Diencephalon (tissue), 2 donors: ENCODE measurements around the gene HIBADH.

GRCh38 chr7:26243906-26244732 is 42.6 kb downstream of the CBX3 start:
- RAMPAGE, long total RNA = no peak

- RAMPAGE, long total RNA = no peak
Observed at GRCh38 chr7:26305144-26306006, 13.7 kb downstream of the SNX10 start.

DNA sequence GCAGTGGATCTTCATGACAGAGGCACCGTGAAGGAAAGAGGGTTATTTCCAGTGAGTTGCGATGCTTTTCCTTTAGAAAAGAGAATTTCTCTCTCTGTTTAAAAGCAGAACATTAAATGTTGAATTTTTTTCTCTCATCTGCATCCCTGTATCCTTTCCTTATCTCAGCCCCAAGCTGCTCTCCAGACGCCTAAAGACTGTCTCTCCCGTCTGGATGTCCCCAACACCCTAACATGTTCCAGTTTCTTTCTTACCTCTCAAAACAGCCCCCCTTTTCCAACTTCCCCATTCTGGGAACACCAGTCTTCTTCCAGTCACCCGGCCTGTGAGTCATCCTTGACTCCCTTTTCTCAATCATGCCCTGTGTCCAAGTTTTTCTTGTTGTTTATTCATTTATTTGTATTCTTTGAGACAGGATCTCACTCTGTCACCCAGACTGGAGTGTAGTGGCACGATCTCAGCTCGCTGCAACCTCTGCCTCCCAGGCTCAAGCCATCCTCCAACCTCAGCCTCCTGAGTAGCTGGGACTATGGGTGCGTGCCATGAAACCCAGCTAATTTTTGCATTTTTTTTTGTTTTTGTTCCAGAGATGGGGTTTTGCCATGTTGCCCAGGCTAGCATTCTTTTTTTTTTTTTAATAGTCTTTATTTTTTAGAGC is 15.5 kb downstream of the SNX10 start:
- RAMPAGE, long total RNA = no peak

DNA sequence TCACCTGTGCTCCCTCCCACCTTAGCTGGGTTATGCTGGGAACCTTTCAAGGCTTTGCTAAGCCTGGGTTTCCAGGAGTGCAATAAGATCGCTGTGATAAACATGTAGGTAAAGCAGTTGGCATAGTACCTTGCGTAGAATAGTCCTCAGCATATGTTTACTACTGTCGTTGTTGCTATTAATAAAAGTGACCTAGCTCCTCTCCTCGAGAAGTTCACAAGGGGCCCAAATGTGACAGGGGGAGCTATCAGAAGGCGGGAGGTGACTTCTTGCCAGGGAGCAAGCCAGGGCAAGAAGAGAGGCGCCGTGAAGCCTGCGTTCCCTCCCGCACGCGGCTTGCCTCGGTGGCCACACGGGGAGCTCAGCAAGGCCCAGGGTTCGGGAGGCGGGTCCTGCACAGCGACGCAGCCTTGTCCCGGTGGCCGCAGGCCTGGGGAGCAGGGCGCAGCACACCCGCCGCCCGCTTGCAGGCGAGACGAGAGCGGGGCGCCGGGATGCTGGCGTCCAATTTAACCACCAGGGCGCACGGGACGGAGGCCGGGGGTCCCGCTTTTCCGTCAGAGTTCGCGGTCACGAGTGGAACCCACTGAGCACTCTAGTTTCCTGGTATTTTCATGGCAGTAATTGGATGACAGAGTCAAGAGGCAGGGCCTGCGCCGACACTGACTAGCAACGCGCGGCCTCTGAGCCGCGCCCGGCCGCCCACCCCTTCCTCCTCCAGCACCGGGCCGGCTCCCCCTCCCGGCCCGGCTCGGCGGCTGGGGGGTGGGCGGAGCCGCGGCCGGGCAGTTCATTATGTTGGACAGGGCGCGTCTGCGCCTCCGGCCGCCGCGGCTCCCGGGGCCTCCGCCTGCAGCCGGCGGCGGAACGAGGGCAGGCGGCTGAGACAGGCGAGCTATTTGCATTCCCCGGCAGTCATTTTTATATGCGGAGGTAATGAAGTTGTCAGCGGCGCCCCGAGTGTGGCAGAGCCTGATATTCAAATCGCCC is 106.4 kb downstream of the SNX10 start:
- RAMPAGE, long total RNA = no peak

DNA sequence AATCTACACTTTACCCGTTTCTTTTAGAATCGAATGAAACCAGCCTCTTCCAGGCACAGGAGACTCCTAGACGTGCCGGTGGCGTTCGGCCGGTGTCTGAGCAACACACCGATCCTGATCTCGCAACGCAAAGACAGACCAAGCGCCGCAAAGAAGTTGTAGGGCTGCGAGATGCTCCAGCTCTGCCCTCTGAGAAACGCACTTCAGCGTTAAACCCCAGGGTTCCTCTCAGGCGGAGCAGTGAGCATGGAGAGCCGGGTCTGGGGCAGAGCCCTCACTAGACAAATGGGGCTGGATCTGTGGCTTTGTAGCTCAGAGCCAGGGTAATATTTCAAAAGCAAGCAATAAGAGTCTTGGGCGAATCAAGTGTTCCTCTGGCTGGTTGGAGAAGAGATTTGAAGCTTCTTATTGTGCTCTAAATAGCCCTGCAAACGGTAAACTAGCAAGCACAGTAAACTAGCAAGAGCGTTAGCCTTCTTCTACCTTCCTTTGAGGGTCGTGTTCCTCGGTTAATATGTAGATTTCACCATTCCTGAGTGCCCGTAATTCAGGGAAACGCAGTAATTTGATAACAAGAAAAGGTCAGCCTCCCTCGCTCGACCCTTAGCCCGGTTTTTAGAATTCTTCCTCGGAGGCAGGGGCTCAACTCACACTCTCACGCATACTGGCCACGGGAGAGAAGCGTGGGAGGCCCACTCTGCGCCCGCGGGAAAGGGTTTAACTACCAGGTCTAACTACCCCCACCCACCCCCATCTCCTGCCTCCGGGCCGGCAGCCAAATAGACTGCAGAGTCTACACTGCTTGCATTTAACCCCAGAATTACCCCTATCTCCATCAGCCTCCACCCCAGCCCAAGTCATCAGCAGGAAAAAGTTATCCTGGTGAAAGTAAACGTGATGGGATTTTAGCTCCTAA is 6.7 kb downstream of the SKAP2 start:
- RAMPAGE, long total RNA = no peak

DNA sequence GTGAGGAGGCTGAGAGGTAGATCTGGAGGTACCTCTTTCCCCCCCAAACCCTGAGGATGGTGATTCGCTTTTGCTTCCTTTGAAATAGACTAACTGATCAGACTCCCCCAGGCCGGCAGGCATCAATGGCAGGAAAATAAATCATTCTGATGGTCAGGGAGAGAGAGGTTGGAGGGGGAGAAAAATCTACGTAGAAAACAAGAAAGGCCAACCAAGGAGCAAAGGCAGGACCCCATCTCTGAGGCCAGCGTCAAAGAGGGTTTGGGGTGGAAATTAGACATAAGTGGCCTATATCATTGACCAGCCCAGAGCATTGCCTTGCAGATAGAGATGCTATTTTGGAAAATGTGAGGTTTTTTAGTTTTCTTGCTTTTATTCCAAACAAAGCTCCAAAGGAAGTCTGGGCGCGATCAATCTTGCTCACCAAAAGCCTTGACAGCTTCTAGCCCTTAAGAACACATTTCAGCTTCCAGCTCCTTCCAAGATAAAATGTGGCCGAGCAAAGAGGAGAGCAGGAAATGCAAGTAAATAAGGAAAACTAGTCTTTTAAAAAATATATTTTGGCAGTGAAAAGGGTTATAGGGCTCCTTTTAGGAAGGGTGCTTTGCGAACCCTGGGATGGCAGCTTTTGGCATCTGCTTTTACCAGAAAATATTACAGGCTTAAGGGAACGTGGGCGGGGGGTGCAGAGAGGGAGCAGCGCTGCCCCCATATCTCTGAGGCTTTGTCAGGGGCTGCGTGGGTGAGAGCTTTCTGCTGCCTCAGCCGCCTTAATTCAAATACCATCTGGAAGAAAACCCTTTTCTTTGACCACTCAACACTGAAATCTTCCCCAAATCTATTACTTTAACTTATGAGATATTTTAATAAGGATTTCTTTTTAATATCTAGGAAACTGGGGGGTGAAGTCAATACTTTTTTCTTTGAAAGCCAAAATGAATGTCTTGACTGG is 2.1 kb upstream of the HOXA2 start:
- RAMPAGE, long total RNA = no peak

GRCh38 chr7:27114987-27116181 is 12.9 kb upstream of the HOXA2 start:
- RAMPAGE, long total RNA = no peak

GRCh38 chr7:27125371-27125678 is 5.2 kb downstream of the HOXA4 start:
- RAMPAGE, long total RNA = no peak

- RAMPAGE, long total RNA = no peak
Observed at GRCh38 chr7:27139959-27140615, 3.4 kb downstream of the HOXA5 start.

- RAMPAGE, long total RNA = no peak
Observed at GRCh38 chr7:27153712-27154542, 1.5 kb upstream of the HOXA3 start.

GRCh38 chr7:27164868-27165160 is 523 bp downstream of the HOXA9 start:
- RAMPAGE, long total RNA = no peak

GRCh38 chr7:27243774-27244205 is 1.2 kb downstream of the EVX1 start:
- RAMPAGE, long total RNA = no peak

GRCh38 chr7:27661981-27663064 is at the start of gene HIBADH:
Gene HIBADH, minus strand, starts transcription at chr7:27662883.
- RAMPAGE, long total RNA = no peak

DNA sequence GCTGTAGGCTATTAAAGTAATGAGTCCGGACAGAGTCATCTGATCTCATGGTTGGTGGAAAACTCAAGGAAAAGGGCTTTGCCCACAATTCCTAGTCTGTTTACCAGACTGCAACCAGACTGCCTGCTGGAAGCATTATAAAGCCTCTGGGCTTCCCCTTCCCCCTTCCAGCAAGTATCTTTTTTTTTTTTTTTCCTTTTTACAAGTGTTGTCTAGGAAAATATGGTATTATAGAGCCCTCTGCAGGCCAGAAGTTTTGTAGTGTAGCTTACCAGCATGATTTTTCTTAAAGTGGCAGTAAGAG is 181.1 kb downstream of the TAX1BP1 start:
- RAMPAGE, long total RNA = no peak

DNA sequence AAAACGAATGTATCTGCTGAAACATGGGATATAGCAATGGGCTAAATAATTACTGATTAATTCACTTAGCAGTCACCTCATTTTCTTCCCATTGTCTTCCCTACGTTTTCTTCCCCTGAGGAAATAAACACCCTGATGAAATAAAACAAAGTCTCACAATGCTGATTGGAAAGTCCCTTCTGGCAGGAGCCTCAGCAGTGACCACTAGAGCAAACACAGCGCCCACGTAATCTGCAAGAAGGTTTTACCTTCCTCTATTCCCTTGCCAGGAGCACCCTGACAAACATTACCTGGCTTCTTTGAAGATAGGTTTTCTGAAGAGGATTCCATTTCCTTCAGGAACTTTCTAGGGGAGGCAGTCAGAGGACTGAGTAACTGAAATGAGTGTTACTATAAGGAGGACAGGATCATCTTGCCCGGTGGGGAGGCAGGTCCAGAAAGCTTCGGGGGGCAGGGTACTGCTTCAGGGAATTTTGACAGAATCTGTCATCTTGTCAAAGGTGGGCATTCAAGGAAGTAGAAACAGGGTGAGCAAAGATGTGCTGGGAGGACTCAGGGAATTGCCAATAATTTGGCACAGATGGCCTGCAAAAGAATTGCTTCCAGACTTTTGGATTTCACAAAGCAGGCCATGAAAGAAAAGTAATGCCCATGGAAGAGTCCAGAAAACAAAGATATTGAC is 30.7 kb downstream of the JAZF1 start:
- RAMPAGE, long total RNA = no peak

DNA sequence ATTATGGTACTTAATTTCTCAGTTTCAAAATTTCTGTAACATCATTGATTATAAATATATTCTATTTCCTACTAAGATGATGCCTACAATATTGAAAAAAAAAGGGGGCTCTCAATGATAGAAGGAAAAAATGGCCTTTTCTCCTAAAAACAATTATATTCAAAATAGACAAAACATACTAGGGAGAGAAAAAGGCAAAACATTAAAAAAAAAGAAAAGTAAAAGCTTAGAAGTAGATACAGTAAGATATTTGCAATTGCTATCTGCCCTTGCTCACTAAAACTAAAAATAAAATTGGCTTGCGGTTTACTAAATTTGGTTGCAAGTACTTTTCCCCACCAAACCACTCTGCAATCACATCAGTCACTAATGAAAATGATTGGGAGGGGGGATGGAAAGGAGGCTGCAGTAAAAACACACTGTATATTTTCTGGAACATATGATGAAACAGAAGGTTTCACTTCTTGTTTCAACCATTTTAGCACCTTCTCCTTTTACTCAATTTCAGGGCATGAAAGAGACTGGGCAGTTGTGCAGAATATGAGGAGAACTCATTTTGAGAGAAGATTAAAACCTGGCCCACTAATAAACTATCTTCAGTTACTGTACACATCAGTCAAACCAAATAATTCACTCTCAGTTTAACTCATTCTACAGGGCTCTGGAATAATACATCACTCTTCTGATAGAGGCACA is 25.7 kb downstream of the JAZF1 start:
- RAMPAGE, long total RNA = no peak

DNA sequence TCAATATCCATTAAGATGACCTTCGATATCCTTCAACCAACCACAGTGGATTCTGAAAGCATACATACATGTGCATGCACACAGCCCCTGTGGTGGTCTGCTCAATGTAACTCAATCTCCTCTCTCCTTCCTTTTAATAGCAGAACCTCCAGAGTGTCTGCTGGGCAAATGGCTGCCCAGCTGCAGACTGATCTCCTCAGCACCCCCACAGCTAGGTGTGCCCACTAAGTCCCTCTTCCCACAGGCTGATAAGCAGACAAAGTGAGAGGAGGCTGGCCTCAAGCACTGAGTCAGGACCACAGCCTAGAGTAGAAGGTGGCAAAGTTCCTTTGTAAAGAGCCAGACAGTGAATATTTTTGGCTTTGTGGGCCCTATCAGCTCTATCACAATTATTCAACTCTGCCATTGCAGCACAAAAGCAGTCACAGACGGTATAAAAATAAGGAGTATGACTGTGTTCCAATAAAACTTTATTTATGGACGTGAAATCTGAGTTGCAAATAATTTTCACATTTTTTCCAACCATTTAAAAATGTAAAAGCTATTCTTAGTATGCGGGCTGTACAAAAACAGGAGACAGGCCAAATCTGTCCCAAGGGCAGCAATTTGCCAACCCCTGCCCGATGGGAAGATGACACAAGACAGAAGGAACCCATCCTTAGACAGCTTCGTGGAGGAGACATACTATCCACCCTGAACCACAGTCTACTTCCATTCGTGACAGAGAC is 23.4 kb downstream of the JAZF1 start:
- RAMPAGE, long total RNA = no peak

- RAMPAGE, long total RNA = no peak
Observed at GRCh38 chr7:28179068-28179284, 1.6 kb downstream of the JAZF1 start.

GRCh38 chr7:28237144-28237728 is 56.6 kb upstream of the JAZF1 start:
- RAMPAGE, long total RNA = no peak

- RAMPAGE, long total RNA = no peak
Observed at GRCh38 chr7:28613105-28613667, 200.9 kb downstream of the CREB5 start.